Islet of Langerhans (tissue), 1 donor: ENCODE data around the genes BCL11B and WDR25.

GRCh38 chr14:99271432-99272522 lies at the start of gene BCL11B:
Gene BCL11B (minus strand): TSS chr14:99272197.
- RRBS, result 6% methylated on average over 24 of the region's 61 CpGs

DNA sequence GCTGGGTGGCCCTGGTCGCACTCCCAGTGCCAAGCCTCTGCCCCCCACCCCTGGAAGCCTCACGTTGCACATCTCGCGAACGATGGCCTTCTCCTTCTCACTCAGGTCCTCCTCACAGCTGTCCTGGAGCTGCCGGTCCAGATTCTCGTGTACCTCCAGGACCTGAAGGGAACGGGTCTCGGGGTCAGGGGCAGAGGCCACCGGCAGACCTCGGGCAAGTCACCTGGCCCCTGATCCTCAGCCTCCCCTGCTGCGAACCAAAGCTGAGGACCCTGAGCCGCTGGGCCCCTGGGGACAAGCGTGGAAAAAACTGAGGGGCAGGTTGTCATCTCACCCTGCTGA lies 34.9 kb downstream of the CCNK start:
- RRBS, result 80% methylated on average over 5 of the region's 14 CpGs

DNA sequence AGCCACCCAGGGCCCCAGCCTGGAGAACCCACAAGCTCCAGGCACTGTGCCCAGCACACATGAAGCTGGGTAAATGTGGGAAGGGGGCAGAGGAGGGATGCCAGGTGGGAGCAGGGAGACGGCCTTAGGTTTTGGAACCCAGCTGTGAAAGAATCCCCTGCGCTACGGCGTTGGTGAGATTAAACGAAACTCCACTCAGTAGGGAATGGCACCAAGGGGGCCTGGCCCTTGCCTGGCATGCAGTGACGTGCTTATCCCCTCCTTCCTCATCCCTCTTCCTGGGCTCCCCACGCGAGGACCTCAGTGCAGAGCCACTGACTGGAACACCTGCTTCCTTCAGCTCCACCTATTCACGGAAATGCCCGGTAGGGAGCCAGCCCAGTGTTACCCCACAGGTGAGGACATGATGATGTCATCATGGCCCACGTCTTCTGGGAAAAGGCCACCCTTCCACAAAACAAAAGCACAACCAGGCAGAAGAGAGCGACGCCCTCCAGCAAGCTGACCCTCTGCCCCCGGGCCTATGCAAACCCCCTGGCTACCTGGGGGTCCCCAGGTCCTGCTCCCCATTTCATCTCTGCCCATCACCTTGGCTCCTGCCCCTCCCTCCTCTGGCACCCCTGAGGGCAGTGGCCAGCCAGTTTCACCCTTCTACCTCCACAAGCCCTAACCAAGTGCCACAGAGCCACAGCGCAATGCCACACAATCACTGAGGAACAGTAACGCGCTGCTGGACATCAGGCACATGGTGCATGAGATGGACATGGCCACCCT lies 42.1 kb downstream of the CCDC85C start:
- RRBS, result no CpG with 5 or more reads among the region's 17 CpGs

DNA sequence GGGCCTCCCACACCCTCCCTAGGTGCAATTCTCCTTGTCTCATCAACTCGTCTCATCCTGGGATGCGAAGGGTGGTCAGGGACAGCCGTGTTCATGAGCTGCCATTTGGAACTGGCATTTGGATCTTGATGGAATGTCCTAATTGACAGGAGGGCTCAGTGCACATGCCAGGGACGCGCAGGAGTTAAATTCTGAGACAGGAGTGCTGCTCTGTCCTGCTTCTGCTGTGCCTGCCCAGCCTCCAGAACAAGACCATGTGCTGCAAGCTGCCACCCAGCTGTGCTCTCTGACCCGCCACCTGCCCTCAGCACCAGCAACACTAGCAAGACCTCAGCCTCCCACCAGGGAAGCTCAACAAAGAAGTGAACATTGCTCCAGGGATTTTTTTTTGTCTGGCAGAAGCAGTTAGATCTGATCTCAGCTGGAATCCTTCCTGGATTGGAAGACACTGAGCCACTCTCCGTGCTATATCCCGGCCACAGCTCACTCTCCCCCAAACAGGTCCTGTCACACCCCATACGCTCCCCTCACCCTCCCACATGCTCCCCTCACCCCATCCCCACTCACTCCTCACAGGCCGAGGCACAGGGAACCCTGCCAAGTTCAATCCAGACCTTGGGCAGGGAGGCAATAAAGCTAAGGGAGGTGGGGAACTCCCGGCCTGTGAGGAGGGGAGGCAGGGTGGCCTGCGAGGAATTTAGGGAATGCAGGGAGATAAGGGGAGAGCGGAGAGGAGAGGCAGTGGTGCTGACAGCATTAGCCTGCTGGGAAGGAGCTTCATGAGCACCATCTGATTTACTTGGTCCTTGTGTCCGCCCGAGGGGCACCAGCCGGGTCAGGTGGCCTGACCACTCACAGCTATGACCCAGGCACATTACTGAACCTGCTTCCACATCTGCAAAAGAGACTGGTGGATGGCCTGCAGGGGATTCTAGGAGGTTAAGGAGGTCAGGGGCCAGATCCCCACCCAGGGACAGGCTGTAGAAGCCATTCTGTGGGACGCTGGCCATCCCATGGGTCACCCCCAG lies 29.8 kb downstream of the CCDC85C start:
- RRBS, result no CpG with 5 or more reads among the region's 17 CpGs

DNA sequence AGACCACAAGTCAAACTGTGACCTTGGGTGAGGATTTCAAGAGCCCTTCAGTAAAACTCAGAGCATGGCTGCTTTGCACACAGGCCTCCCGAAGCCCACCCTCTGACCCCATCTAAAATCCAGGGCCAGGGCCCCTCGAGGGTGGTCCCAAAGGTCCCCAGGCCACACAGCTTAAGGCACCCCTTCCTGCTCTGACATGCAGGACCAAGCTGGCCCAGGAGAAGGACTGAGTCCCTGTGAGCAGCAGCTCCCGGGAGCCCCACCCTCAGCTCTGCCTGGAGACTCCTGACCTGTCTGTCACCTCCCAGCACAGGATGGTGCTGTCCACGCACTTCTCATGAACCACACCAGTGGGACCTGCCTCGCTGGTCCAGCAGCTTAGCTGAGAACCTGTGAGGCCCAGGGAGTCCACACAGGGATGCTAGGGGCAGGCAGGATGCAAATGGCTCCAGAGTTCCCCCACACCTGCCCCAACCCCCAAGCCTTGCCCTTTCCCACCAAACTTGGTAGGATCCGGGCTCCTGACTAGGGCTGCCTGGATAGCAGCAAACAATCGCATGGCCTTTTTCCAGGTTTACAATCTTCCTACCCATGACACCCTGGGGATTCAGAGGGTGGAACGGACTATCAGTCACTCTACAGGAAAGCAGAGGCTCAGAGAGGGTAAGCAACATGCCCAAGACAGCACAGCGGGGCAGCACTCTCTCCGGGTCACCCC lies 27.7 kb downstream of the CCDC85C start:
- RRBS, result no CpG with 5 or more reads among the region's 10 CpGs

GRCh38 chr14:99671693-99672280 lies 12.3 kb upstream of the CYP46A1 start:
- RRBS, result no CpG with 5 or more reads among the region's 9 CpGs

- RRBS, result 62% methylated on average over 5 of the region's 16 CpGs
Observed at GRCh38 chr14:99946904-99947449, 118.2 kb upstream of the EVL start.

- RRBS, result no CpG with 5 or more reads among the region's 9 CpGs
Observed at GRCh38 chr14:100018493-100018940, 46.7 kb upstream of the EVL start.

GRCh38 chr14:100138251-100138994 lies 21.0 kb downstream of the DEGS2 start:
- RRBS, result no CpG with 5 or more reads among the region's 16 CpGs

DNA sequence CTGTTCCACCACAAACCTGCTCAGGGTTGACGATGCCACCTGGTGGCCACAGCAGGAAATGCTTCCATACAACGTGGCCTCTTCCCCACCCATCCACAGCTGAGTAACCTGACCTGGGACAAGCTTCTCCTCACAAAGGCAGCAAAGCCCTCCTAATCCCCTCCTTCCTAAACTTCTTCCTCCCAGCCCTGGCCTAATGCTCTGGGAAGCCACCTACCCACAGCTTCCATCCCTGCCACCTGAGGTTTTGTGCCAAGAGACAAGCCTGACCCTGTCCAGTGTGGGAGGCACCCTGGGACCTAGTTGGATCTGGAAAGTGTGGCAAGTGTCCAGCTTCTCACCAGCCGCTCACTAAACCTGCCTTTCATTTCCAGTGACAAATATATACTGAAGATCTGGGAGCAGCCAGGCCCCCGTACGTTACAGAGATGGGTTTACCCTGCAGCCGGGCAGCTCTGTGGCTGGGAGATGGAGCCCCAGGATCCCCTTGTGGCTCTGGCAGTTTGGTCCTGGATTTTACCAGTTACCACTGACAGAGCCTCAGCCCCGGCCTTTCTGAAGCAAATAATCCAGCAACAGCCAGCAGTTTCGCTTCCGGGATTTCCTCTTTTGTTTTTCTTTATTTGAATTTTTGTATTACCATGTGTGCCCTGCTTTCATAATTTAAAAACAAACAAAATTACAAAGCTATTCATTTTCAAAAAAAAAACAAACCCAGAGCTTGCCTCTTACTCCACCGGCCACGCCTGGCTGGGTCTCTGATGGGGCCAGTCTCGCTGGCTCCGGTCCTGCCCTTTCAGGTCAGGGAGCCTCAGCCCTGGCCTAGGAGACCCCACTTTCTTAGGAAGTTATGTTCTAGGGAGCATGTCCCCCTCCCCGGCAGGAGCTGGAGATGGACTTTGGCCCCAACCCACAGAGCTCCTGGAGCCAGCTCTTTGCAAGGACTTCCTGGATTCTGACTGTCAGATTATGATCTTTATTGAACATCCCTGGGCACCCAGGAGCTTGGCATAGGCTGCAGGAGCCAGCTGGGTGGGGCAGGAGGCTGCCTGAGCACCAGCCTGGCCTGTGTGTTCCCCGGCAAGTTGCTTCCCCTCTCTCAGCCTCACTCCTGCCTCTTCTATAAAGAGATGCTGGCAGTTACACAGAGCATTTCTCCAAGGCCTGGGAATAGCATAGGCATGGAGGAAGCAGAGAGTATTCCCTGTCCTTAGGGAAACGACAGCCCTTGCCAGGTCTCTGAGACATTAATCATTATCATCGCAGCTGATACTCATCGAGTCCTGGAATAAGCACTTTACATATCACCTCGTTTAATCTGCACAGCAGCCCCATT lies 3.8 kb downstream of the DEGS2 start:
- RRBS, result 32% methylated on average over 9 of the region's 19 CpGs

DNA sequence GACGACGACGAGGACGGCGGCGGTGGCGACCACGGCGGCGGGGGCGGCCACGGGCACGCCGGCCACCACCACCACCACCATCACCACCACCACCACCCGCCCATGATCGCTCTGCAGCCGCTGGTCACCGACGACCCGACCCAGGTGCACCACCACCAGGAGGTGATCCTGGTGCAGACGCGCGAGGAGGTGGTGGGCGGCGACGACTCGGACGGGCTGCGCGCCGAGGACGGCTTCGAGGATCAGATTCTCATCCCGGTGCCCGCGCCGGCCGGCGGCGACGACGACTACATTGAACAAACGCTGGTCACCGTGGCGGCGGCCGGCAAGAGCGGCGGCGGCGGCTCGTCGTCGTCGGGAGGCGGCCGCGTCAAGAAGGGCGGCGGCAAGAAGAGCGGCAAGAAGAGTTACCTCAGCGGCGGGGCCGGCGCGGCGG lies 463 bp downstream of the YY1 start:
- RRBS, result 3% methylated on average over 22 of the region's 67 CpGs

- RRBS, result no CpG with 5 or more reads among the region's 8 CpGs
Observed at GRCh38 chr14:100309137-100309673, 3.0 kb upstream of the SLC25A29 start.

- RRBS, result no CpG with 5 or more reads among the region's 12 CpGs
Observed at GRCh38 chr14:100340193-100341053, 17.3 kb downstream of the SLC25A47 start.

GRCh38 chr14:100346267-100347103 lies 23.3 kb downstream of the SLC25A47 start:
- RRBS, result no CpG with 5 or more reads among the region's 15 CpGs

- RRBS, result no CpG with 5 or more reads among the region's 8 CpGs
Observed at GRCh38 chr14:100371590-100372245, 3.4 kb downstream of the WARS1 start.

DNA sequence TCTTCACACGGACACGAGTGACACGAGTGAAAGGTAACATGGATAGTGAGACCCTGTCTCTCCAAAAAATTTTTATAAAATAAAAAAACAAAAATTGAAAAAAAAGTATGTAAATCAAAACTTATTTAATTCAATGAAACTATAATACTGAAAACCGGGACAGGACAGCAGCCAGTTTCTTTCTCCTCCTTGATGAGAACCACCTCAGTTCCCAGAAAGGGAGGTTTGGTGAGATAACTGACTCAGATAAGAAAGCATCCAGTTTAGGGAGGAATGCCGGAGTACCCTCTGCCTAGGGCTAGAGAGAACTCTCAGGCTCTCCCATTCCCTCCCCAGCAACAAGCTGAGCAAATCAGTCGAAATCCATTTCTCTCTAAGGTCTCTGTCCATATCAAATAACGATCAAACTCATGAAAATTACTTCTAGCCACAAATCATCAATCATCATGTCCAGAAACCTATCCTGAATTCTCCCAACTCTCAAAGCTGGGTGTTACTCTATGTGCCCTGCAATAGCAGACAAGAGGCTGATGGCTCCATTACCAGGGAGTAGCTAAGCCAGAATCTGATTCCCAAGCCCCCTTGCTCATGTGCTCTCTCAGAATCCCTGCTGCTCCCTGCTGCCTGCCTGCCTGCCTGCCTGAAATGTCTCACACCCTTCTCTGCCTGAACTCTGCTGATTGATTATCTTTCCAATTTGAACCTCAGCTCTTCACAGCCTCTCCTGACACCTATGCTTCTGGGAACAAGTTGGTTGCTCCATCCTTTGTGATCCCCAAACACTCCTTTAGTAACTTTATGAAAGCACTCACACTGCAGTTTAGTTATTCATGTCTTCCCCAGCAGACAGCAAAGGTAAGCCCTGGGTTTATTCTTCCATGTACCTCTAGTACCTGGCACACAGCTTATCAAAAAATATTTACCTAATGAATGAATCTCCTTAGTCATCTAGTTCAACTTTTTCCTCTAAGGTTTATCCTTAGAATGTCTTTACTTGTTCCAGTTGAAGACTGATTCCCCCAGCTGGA lies 2.6 kb downstream of the WARS1 start:
- RRBS, result no CpG with 5 or more reads among the region's 7 CpGs

GRCh38 chr14:100375888-100376829 lies at the start of gene WDR25:
Gene WDR25 (plus strand): TSS chr14:100376485.
- RRBS, result 3% methylated on average over 7 of the region's 78 CpGs

- RRBS, result no CpG with 5 or more reads among the region's 9 CpGs
Observed at GRCh38 chr14:100408245-100408860, 32.1 kb downstream of the WDR25 start.

- RRBS, result no CpG with 5 or more reads among the region's 11 CpGs
Observed at GRCh38 chr14:100471777-100472322, 95.6 kb downstream of the WDR25 start.

- RRBS, result 77% methylated on average over 3 of the region's 11 CpGs
Observed at GRCh38 chr14:100566097-100566475, 21.1 kb downstream of the BEGAIN start.